AG09319 (cell line): ENCODE results near the gene EOMES.

DNA sequence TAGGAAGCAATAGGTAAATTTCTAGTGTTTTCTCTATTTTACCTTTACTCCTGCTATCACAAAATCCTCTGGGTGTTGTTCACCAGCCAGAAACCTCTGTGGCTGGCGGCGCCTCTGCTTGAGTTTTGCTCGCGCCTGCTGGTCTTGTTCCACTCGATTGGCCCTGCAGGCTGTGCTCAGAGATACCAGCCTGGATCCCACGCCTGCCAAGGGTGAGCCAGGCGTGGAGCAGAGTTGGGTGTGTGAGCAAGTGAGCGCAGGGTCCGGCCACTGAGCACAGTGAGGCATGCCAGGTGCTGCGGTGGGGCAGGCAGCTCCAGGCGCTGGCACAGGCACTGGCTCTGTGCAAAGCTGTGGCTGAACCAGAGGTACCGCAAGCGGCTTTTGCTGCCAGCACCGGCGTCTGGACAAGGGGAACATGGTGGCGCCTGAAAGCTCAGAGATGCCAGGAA is 73.6 kb downstream of the NR1D2 start:
- RRBS: no CpG with 5 or more reads among the region's 16 CpGs

GRCh38 chr3:24146284-24146847 is 201.3 kb downstream of the NR1D2 start:
- RRBS: no CpG with 5 or more reads among the region's 5 CpGs

- RRBS: no CpG with 5 or more reads among the region's 4 CpGs
Observed at GRCh38 chr3:24220726-24221366, 273.8 kb downstream of the THRB start.

- RRBS: no CpG with 5 or more reads among the region's 5 CpGs
Observed at GRCh38 chr3:24314480-24315026, 180.1 kb downstream of the THRB start.

DNA sequence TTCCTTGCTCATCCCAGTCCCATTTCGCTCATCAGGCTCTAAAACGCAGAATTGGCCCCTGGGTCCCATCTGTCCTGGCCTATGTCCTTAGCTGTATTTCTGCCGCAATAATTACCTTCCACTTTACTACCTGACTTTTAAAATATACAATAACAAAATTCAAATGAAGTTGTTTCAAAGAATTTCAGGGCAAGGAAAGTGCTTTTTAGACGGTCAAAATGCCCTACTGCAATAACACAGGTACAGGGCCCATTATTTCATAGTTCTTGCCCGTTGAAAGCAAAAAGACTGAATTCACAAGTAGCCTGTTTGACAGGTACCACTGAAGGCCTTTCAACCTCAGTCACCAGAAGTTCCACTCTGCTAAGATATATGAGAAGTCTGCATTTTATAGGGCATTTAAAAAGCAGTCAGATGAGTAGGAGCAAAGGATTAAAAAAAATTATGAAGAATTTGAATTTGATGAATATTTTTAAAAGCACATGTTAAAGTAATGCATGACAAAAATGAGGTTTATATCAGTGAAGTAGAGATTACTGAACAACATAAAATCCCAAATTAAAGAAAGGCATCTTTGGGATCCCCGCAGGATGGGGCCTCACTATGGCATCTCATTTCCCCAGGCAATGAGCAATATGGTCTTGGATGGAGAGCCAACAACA is 160.6 kb downstream of the THRB start:
- RRBS: no CpG with 5 or more reads among the region's 6 CpGs

DNA sequence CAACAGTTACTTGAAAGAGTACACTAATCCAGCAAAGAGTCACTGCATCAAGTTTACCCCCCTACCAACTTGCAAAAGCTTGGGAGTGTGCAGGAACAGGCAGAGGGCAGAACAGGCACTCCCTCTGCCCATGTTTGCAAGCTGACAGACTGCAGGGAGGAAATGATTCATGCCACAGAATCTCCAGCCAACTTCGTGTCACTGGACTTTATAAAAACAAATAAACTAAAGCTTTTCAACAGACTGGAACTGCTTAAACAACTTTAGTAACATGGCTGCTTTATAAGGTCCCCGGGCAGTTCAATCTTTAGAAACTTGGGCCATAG is 129.5 kb downstream of the THRB start:
- RRBS: no CpG with 5 or more reads among the region's 2 CpGs

- RRBS: no CpG with 5 or more reads among the region's 1 CpG
Observed at GRCh38 chr3:24450589-24451099, 44.0 kb downstream of the THRB start.

- RRBS: no CpG with 5 or more reads among the region's 4 CpGs
Observed at GRCh38 chr3:24453668-24454198, 40.9 kb downstream of the THRB start.

- RRBS: no CpG with 5 or more reads among the region's 11 CpGs
Observed at GRCh38 chr3:24522218-24522581, 27.6 kb upstream of the THRB start.

- RRBS: no CpG with 5 or more reads among the region's 5 CpGs
Observed at GRCh38 chr3:25592143-25592986, 72.3 kb downstream of the TOP2B start.

DNA sequence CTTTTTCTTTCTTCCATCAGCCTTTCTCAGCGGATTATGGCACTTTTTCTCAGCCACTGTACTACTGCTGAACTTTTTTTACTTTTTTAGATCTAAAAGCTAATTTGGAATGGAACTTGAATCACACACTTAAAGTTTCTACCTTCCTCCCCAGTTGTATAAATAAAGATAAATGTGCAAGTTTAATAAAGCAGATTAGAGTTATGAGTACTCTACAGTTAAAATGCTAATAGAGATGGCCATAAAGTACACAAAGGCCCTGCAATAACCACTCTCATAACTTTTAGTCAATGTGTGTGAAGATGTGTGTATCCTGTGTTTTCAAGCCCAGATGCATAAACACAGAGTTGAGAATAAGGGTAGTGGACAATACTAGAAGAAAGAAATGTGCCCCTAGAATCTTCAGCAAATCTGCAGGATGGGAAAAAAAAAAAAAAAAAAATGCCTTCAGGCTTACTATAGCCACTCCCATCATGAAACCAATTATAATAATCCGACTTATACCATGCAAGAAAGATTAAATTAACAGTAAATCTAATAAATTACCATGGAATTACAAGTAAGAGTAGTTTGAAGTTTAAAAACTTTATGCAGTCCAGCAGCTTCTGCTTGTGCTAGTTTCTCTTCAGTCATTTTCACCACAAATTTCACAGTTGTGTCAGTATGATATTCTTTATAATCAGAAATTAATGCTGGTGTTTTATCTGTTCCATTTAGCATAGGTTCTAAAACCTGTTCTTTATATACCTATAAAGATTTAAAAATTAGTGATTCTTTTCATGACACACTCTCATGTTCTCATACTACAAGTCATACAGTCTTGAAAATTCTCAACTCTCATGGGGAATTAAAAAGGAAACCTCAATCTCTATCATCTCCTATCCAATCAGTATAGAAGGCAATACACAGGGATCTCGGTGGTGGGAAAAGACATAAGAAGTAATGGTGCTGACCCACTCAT is 45.1 kb downstream of the TOP2B start:
- RRBS: no CpG with 5 or more reads among the region's 3 CpGs

GRCh38 chr3:25663366-25663771 is 1.3 kb downstream of the TOP2B start:
- RRBS: no CpG with 5 or more reads among the region's 14 CpGs

DNA sequence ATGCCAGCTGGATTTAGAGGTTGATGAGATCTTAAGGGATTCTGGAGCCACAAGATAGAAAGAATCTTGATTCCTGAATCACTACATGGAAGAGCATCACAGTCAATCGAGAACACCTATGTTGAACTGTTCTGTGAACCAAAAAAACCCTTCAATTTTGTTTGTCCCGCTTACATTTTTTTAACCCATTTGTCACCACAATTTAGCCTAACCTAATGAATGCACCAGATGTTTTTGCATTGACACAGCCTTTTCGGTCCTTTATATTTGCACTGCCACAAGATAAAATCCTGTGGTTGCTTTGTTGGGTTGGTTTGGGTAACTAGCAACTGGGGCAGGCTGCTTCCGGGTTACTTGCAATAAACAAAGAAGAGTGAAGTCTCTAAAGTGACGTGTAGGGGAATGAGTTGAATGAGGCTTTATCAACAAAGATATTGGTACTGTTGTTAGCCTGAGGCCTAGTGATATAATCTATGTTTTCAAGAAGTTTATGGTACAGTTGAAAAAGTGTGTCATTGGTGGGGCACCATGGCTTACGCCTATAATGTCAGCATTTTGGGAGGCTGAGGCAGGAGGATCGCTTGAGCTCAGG is 121.6 kb downstream of the OXSM start:
- RRBS: no CpG with 5 or more reads among the region's 7 CpGs

GRCh38 chr3:27209976-27210475 is 159.2 kb downstream of the NEK10 start:
- RRBS: no CpG with 5 or more reads among the region's 4 CpGs

GRCh38 chr3:27329282-27329702 is 39.9 kb downstream of the NEK10 start:
- RRBS: no CpG with 5 or more reads among the region's 3 CpGs

- RRBS: 1% methylated on average over 24 of the region's 93 CpGs
Observed at GRCh38 chr3:27483677-27484305, 393 bp downstream of the SLC4A7 start.

DNA sequence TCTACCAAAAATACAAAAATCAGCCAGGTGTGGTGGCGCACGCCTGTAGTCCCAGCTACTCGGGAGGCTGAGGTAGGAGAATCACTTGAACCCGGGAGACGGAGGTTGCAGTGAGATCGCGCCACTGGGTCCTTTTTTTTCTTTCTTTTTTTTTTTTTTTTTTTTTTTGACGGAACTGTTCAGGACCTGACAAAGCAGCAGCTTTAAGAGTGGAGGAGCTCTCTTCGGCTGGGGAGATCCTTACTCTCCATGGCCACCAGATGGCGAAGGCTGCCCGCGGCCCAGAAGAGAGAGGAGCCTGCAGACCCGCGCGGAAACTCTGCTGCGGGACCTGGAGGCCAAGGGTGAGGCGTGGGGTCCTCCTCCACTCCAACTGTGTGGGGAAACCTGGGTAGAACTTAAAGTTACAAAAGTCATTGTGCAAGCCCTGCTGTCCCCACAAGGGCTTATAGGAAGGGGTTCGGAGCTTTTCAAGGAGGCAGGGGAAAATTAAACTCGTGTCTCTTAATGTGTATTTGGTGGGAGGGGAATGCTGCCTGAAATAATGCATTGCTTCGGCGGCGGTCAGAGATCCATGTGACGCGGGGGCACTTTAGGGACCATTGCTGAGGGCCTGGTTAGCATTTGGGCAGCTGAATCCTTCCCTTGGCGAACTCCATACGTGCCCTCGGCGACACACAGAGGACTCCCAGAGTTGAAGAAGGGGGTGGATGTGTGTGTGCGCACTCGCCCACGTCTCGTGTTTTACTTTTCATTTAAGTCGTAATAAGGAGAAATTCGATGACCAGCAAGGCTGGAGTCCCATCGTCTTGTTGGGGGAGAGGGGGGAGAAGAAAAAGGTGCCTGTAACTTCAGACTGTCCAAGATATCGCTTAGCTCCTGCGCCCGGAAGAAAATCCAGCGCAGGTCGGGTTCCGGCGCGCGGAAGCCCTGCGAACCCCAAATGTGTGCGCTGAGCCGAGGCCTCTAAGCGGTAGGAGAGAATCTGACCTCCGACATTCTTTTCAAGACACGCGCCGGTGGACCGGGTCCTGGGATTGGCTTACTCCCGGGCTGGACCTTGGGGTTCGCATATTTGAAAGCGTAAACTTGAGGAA is 9.8 kb downstream of the EOMES start:
- RRBS: no CpG with 5 or more reads among the region's 56 CpGs

DNA sequence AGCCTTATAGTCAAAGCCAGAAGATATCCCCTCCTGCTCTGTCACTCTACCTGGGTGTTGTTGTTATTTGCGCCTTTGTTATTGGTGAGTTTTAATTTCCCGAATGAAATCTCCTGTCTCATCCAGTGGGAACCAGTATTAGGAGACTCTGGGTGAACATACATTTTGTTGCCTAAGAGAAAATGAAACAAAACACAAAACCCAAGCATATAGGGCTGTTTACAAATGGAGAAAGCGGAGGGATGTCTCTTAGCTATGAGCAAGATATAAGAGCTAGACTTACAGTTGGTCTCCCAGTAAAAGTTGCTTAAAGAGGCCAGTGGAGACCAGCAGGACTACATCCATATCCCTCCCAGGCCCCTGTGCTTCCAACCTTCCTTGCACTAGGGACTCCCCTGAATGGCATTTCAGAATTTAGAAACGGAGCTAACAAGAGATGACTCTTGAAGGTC is 2.8 kb downstream of the EOMES start:
- RRBS: no CpG with 5 or more reads among the region's 4 CpGs

- RRBS: 3% methylated on average over 14 of the region's 30 CpGs
Observed at GRCh38 chr3:27722182-27722601, at the start of gene EOMES. Gene EOMES (minus strand): TSS chr3:27722323.

DNA sequence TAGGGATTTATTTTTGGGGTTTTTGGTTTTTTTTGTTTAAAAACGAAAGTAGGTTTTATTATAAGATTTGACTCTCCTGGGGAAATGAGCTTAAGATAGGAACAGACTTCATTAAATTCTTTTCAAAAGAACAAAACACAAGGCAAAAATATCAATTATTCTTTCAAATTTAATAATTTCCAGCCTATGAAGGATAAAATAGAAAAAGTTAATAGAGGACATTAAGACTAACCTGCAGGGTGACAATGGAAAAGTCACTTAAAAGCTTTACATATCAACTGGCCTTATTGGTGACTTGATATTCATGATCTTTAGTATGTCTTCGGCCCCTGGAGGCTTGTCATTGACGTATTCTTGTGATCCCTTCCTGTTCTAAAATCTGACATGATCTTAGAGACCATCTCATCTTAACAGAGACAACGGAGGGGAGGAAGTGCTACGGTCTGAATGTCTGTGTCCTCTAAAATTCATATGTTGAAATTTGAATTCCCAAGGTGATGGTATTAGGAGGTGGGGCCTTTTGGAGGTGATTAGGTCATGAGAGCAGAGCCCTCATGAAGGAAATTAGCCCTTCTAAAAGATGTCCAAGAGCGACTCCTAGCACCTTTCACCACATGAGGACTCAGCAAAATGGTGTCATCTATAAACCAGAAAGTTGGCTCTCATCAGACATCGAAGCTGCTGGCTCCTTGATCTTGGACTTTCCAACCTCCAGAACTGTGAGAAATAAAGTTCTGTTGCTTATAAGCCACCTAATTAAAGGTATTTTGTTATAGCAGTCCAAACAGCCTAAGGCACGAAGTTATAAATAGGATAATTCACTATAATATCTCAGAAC is 233.3 kb upstream of the CMC1 start:
- RRBS: no CpG with 5 or more reads among the region's 8 CpGs